ENCODE measurements around a stretch of chr4.

- RRBS = no CpG with 5 or more reads among the region's 10 CpGs
Observed at GRCh38 chr4:4421226-4421612, 34.3 kb downstream of the NSG1 start.

- RRBS = no CpG with 5 or more reads among the region's 3 CpGs
Observed at GRCh38 chr4:4444200-4444874, 57.4 kb downstream of the NSG1 start.

DNA sequence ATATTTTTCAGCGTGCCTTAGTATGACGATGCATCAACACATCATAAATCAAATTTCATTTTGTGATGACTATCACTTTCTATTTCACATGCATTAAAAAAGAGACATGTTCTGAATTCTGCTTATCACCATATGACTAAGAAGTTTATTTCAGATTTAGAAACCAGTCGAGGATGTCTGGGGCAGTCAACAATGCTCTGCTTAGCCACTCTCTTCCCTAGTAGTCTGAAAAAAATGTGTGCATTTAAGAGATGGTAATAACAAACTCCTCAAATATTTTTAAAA is 49.3 kb downstream of the STX18 start:
- RRBS = no CpG with 5 or more reads among the region's 3 CpGs

DNA sequence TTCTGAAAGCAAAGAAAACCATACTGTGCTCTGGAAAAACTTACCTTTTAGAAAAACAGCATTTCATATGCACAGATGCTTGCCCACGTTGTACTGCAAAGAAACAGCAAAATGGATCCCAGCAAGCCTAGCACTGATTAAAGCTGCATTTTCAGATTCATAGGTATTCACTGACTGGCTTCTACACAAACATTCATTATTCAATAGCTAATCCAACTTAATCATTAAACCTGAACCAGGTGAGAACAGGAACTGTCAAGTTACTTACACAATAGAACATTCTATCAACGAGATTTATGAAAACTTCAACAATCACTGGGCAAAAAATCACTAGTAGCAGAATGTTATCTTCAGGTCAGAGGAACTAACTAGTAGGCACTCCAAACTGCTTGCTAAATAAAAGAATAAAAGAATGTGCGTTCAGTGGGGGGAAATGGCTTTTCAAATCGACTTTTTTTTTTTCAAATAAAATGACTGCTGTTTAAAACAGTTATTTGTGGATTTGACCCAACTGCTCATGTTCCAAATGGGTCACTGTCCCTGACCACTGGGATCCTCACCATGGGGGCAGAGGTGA is 42.3 kb downstream of the STX18 start:
- RRBS = no CpG with 5 or more reads among the region's 4 CpGs

DNA sequence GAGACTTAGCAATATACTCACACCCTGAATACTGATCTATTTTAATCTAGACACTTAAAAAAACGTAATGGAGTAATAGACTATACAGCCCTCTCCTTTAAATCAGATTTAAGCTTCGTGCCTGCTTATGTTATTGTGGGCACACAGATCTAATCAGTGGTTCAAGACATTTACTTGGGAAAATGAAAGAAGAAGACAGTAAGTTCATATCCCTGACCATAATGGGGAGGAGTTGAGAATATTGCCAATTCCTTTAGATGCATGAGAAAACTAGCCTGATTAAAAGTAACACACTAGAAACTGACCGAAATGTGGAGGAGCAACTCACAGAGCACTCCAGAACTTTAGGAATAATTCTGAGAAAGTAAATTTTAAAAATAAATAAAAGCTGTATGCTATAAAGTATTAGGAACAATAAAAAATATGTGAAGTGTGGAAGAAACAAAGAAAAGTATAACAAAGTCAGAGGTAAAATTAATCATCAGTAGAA is 19.5 kb downstream of the STX18 start:
- RRBS = no CpG with 5 or more reads among the region's 3 CpGs

- RRBS = no CpG with 5 or more reads among the region's 3 CpGs
Observed at GRCh38 chr4:4686047-4686287, 144.1 kb upstream of the STX18 start.

DNA sequence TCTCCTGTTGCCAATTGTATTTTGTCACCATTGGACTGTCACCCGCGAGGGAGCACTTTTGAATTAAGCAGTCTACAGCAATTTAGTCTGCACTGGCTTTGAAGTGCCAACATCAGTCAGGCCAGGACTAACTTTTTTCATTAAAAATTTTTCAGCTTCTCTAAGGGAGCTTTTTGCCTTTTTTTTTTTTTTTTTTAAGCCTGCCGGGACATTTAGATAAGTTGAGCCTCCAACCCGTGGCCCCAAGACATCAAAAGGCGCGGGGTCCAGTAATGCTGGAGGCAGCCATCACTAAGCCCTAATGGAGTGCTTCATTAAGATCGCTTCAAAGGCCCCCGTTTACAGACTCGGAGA is 98.2 kb upstream of the MSX1 start:
- RRBS = no CpG with 5 or more reads among the region's 9 CpGs

DNA sequence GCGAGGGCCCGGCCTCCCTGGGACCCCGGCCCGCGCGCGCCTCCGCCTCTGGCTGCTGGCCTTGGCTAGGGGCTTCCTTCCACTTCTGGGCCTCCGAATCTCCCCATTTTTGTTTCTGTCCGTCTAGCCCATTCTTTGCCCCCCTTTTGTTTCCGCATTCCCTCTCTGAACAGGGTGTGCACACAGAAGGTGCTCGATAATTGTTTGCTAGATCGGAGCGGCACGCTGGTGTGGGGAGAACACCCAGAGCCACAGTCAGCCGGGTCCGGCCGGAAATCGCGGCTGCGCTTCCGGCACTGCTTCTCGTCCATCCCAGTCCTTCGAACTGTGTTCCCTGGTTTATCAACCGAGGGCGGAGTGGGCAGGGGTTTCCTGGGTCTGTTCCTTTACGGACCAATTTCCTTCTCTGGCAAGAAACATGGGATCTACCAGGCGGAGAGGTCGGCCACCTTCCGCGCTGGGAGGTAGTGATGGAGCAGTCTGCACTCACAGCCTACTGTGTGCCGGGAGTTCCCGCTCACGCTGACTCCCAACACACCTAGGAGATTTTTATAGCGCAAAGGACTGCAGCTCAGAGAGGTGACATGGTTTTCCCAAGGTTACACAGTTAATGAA is 6.6 kb downstream of the MSX1 start:
- RRBS = no CpG with 5 or more reads among the region's 35 CpGs

- RRBS = no CpG with 5 or more reads among the region's 9 CpGs
Observed at GRCh38 chr4:6391101-6391482, 81.3 kb downstream of the PPP2R2C start.

DNA sequence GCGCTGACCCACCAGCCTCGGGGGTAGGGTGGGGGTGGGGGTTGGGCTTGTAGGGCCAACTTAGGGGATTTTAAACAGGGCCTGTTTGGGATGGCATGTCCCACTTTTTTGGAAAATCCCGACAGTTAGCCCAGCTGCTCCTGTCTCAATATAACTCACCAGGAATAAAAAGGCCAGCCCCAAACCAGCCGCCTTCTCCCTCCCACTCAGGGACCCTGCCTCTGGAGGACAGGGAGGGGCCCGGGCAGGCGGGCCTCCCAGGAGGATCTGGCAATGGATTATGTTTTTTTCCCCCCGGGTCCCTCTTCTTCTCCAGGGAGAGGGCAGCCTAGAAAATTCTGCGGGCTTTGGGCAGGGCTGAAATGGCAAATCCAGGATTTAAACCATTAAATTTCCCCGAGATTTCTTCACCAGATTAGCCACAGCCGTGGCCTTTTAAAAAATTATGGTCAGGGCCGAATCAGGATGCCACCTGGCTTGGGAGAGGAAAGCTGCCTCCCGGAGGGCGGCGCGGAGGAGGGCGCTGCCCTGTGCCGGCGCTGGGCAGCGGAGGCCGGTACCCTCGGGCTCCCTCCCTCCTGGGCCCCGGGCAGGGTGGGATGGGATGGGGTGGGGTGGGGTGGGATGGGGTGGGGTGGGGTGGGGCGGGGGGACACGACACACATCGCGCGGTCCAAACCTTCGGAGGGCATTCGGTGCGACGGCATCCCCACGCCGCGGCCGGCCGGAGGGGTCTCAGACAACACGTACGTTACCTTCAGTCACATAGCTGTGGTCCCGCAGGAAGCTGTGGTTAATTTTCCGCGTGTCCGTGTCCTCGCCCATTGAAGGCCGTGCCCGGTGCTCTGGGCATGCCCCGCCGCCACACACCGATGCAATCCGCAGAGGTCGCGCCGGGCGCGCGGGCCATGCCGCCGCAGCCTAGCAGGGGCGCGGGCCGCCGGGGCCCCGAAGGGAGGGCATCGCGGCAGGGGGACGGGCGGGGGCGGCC is 714 bp downstream of the PPP2R2C start:
- RRBS = 19% methylated on average over 32 of the region's 67 CpGs

- RRBS = 24% methylated on average over 6 of the region's 60 CpGs
Observed at GRCh38 chr4:6658294-6659201, 15.3 kb upstream of the ENSG00000170846 start.

DNA sequence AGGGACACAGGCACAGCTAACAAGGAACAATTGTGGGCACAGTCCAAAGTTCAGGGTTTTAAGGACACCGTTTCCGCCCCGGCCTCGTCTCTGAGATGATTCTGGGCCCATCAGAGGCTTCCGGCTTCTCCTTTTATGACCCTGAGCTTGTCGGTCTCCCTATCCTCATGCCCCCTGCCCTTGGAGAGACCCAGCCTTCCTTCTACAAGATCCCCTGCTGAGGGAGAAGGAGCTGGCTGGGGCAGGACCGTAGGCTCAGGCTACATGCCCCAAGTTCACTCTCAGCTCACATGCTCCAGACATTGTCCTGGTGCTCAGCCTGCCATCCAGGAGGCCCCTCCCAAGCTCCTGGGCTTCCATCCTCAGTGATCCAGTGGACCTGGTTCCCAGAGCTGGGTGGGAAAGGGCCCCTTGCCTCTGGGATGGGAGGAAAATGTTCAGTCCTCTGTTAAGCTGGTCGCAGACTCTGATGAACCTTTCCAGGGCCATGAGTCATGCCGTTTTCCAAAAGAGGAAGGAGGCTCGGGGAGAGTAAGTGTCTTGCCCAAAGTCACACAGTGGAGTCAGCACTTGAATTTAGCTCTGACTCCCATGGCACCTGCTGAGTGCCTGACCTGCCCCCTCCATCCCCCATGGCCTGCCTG is 14.2 kb upstream of the KIAA0232 start:
- RRBS = no CpG with 5 or more reads among the region's 10 CpGs

DNA sequence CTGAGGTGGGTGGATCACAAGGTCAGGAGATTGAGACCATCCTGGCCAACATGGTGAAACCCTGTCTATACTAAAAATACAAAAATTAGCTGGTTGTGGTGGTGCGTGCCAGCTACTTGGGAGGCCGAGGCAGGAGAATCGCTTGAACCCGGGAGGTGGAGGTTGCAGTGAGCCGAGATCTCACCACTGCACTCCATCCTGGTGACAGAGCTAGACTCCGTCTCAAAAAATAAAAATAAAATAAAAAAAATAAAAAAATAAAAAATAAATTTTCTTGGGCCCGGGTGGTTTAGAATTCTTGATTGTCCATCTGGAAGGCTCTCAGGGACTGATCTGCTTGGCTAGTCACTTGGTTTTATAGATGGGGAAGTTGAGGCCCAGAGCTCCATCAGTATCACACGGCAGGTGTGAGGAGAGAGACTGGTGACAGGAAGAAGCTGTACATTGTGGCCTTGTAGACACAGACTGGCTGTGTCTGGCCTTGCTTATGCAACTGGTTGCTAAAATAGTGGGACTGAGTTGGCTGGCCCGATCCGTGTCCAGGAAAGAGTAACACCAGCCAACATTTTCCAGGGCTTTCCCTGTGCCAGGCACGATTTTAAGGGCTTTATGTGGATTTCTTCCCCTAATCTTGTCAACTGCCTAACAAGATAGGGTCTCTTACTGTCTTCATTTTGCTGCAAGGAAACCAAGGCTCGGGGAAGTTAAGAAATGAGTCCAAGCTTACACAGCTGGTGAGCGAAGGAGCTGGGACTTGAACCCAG is 2.7 kb downstream of the TBC1D14 start:
- RRBS = no CpG with 5 or more reads among the region's 13 CpGs

DNA sequence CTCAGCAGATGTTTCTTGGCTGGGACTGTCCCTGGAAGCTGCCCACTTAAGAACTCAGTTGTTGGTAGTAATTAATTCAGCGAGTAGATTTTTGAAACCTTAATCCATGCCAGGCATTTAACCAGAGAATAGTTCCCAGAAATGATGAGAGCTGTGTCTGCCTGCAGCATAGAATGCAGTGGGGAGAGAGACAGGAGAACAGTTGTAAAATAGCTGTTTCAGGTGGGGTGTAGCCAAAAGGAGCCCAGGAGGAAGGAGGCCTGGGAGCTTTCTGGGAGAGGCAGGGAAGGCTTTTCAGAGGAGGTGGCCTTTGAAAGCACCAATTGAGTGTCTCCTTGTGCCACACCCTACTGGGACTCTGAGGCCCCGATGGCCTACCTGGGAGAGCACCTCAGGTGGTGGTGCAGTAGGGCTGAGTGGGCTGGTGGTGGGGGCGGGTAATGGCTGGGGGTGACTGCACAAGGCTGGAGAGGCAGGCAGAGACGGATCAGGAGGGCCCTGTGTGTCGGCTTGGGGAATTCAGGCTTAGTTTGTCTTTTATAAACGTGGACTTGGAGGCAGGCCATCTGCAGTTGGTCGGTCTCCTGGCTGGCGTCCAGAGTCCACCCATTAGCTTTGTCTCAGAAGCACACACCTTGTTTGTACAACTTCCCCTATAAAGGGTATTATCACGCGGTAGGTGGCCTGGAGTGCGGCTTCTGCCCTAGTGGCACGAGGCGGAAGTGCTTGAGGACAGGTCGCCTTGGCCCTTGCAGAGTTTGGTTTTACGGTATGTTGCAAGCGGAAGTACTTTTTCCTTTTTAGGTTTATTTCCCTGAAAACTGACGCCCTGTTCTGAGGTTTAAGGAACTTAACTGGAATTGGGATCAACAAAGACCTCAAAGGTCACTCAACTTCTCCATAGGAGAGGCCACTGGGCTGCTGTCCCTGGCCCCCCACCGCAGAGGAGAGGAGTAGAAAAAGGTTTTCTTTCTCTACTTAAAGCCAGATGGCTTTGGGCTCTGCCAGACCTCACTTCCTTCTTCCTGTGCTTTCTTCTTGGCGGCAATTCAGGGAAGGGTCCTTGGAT is 7.9 kb downstream of the TBC1D14 start:
- RRBS = no CpG with 5 or more reads among the region's 19 CpGs

DNA sequence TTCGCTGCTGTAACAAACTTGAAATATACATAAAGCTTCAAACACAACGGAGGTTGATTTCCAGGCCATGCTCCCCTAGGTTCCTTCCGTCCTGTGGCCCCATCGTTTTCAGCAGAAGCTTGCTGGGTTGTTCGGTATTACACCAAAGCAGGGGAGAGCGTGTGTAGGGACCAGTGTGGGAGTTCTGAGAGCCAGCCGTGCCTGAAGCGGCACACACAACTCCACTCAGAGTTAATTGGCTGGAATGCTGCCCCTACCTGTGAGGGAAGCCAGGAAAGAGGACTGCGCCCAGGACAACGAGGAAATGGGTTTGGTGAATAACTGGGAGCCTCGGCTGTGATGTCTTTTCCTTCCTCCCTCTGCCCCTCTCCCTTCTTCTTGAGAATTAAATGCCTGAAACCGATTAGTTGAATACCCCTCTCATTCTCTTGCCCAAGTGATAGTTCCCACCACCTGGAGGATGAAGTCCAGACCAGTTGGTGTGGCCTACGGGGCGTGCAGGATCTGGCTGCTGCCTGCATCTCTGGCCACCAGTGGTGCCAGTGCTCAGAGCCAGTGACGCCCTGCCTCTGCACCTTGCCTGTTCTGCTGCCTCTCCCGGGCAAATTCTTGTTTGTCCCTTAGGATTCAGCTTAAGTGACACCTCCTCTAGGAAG is 33.5 kb downstream of the TBC1D14 start:
- RRBS = no CpG with 5 or more reads among the region's 16 CpGs

GRCh38 chr4:6963054-6963785 is 53.6 kb downstream of the TBC1D14 start:
- RRBS = 48% methylated on average over 2 of the region's 15 CpGs

DNA sequence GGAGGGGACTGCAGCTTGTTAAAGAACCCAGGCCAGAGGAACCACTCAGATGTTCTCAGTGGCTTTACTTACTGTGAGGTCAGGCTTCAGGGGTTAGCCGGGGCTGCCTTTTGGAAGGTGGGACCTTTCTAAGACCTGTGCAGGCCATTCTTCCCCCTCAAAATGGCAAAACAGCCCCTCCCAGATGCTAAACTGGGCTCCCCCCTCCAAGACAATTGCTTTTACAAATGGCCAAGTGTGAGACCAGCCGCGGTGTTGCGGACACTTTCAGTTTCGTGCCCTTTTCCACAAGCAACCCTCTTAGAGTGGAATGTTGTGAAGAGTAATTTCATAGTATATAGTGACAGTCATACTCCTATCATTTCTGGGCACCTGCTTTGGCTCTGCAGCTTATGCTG is 54.8 kb downstream of the CCDC96 start:
- RRBS = no CpG with 5 or more reads among the region's 5 CpGs

GRCh38 chr4:7024862-7025314 is 17.9 kb downstream of the CCDC96 start:
- RRBS = no CpG with 5 or more reads among the region's 19 CpGs

- RRBS = no CpG with 5 or more reads among the region's 8 CpGs
Observed at GRCh38 chr4:7084577-7085249, 16.8 kb upstream of the GRPEL1 start.